Mesenchymal stem cell of the bone marrow (primary cell): ENCODE data around the genes SPANXD and CXorf51B.

GRCh38 chrX:136651547-136652257 is 3.7 kb downstream of the CD40LG start:
- CAGE, long polyA plus RNA: no peak

DNA sequence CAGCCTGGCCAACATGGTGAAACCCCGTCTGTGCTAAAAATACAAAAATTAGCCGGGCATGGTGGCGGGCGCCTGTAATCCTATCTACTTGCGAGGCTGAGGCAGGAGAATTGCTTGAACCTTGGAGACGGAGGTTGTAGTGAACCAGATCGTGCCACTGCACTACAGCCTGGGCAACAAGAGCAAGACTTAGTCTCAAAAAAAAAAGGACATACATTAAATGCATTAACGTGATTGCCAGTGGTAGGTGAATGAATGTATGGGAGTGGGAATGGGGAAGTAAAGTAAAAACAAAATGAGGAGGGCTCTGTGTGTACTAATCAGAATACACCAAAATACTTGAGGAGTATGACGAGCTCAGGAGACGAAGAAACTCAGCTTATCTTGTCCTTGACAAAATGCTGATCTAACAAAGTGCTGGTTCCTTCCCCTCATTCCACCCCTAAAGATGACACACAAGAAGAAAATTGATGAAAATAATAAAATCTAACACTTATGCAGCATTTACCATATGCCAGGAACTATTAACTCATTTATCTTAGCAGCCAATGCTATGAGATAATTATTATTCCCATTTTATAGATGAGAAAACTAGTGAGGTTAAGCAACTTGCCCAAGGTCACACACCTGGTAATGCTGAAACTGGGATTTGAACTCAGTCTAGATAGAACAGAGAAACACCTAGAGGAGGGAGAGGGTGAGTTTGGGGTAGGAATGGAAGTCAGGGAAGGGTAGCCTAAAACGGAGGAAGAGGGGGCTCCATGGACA is 18.9 kb downstream of the RBMX start:
- CAGE, long polyA plus RNA: no peak

DNA sequence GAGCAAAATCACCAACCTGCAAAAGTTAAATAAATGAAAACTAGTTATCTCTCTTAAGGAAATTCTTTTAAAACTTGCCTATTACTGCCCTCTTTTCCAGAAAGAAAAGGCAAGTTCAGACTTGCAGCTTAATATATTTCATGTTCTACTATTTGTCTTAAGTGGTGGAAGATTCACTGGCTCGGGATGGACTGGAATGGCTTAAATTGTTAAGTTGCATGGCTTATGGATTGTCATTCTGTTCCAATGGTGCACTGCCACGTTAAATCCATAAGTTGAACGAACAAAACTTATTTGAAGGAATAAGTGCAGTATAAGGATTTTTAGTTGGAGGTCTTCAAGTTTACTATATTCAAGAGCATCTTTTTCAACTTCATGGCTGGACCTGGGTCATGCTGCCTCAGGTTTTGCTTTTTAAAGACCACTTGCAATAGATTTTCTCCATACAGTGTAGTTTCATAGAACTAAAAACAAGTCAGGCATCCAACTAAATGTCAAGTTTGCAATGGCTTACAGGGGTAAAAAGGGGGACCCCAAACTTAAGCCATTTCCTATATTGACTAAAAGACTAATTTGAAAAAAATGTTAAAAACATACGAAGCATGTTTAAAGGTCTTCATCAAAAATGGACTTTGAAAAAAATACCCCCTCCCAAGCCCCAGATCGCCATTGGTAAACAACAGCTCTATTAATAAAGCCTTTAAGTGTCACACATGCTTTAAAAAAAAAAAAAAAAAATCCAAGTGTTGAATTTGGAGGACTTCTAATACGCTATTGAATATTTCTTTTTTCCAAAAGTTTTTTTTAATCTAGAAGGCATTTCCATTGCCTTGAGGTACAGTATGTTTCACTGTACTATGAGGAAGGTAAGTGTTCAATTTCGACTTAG is 8.0 kb downstream of the RBMX start:
- CAGE, long polyA plus RNA: no peak

GRCh38 chrX:136909689-136910640 is 29.4 kb upstream of the RBMX start:
- CAGE, long polyA plus RNA: no peak

- CAGE, long polyA plus RNA: no peak
Observed at GRCh38 chrX:137052144-137052510, 18.3 kb upstream of the GPR101 start.

GRCh38 chrX:139203000-139203926 is 327.3 kb upstream of the F9 start:
- CAGE, long polyA plus RNA: no peak

- CAGE, long polyA plus RNA: no peak
Observed at GRCh38 chrX:139222600-139223251, 307.8 kb upstream of the F9 start.

DNA sequence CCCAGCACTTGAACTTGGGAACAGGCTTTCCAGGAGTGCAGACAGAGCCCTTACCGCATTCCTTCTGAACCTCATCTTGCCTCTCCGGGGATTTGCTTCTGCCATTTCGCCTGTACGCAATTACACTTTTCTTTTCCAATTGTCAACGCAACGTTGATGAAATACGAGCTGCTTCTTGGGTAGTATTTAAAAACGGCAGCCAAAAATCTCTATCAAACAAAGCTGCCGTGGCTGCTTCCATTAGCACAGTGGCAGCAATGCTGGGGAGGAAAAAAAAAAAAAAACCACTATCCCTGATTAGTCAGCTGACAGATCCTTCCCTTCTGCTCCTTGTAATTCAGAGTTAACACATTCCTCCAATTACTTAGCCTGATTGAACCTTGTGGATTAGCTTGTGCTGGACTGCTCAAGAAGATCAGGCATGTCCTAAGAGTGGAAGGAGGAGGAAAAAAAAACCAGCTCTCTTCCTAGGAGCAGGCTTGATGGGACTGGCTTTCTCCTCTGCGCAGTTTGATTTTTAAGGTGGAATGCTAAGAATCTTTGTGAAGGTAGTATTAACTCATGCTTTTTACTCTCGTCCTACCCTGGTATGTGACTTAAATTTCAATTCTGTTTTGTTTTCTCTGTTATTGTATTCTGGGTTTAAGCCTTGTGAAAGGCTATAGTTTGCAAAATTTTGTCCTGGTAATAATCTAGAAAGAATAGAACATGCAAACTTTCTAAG is 65.4 kb downstream of the MCF2 start:
- CAGE, long polyA plus RNA: no peak

DNA sequence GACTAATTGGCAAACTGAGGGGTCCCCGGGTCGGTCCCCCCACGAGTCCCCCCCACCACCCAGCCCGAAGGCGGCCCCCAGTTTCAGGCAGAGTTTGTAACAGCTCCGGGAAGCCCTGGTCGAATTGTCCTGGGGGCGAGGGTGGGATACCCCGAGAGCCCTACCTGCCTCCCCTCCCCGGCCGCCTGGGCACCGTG is 1.3 kb downstream of the ATP11C start:
- CAGE, long polyA plus RNA: no peak

GRCh38 chrX:140764974-140765481 is 237.4 kb upstream of the SPANXB1 start:
- CAGE, long polyA plus RNA: no peak

GRCh38 chrX:140783111-140783650 is 219.2 kb upstream of the SPANXB1 start:
- CAGE, long polyA plus RNA: no peak

- CAGE, long polyA plus RNA: no peak
Observed at GRCh38 chrX:141698594-141699039, at the start of gene SPANXD. SPANXD (minus strand) TSS chrX:141698739.

DNA sequence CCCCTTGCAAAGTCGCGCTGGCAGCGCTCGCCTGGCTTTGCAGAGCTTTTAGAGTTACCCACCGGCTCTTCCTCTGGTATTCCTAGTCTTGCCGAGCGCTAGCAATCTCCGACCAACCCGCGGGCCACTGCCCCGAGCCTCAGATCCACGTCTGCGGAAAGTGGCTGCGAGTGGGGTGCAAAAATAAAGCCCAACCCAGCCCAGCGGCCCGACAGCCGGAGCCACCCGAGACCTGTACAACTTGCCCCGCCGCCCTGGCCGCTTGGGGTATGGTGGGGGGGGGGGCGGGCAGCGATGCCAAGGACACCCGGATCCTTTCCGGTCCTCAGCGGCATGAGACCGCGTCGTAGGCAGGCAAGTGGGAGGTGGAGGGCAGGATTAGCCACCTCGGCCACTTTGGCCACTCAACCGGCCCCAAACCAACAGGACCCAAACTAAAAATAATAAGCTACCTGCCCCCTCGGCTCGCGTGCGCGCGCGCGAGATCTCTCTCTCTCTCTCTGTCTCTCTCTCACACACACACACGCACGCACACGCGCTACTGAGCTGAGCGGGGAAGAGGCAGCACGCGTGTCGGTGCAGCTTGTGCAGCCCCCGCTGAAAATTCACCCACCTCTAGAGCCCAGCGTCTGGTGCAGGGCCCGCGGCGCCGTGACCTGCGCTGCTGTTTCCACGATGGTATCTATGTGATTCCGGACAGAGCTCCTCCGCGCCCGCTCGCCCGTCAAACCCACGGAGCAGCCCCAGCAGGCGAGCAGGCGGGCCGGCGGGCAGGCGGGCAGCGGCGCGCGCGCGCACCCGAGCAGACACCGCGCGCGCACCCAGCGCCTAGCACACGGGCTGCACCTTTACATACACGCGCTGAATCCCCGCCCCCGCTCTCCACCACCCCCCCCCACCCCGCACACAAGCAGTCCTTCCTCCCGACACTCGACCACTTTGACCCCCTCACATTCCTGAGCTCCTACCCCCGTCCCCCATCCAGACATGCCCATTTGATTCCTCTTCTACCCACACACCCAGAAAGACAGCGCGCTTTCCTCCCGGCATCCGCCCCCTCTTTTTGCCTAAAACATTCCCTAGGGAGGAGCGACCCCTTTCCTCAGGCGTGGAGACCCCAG is 1.3 kb downstream of the SLITRK4 start:
- CAGE, long polyA plus RNA: no peak

DNA sequence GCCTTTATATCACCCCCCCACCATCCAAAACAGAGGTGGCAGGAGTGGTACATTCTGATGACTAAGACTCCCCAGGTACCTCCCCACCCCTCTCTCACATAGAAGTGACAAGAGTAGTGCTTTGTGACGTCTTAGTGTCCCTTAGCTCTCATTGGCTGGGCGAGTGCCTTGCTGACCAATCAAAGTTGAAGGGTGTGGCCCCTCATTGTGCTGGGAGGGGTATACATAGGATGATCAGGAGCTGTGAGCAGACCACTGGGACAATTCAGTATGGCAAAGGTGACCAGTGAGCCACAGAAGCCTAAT is at the start of gene CXorf51B:
Gene CXorf51B (plus strand): TSS at position 250 of the 306 bp plus-strand sequence.
- CAGE, long polyA plus RNA: no peak

GRCh38 chrX:147932237-147932743 is 20.6 kb downstream of the FMR1 start:
- CAGE, long polyA plus RNA: no peak

DNA sequence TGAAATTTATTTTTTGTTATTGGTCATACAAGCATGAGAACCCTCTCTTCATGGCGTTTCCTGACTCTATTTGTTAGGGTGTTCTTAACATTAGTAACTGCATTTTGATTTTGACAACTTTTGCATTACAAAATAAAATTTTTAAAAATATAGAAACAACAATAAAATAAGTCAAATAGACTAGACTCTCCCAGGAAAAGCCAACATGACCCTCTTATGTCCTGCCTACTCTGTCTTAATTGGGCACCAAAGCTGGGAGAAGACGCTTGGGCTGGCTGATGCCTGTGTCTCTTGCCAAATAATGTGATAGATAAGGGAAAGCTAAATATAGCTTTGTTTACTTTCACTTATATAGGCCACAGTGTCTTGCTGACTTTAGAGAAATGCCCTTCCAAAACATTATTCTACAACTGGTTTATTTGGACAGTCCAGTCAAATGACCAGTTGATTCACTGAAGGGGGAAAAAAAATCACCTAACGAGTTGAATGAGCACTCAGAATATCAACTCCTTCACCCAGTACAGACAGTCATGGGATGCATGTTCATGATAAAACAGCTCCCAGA is 54.2 kb downstream of the FMR1NB start:
- CAGE, long polyA plus RNA: no peak

GRCh38 chrX:149495167-149495548 is 9.9 kb downstream of the IDS start:
- CAGE, long polyA plus RNA: no peak

- CAGE, long polyA plus RNA: no peak
Observed at GRCh38 chrX:149512198-149512763, 7.2 kb upstream of the IDS start.

- CAGE, long polyA plus RNA: no peak
Observed at GRCh38 chrX:149525913-149526648, 14.7 kb upstream of the EOLA1 start.

DNA sequence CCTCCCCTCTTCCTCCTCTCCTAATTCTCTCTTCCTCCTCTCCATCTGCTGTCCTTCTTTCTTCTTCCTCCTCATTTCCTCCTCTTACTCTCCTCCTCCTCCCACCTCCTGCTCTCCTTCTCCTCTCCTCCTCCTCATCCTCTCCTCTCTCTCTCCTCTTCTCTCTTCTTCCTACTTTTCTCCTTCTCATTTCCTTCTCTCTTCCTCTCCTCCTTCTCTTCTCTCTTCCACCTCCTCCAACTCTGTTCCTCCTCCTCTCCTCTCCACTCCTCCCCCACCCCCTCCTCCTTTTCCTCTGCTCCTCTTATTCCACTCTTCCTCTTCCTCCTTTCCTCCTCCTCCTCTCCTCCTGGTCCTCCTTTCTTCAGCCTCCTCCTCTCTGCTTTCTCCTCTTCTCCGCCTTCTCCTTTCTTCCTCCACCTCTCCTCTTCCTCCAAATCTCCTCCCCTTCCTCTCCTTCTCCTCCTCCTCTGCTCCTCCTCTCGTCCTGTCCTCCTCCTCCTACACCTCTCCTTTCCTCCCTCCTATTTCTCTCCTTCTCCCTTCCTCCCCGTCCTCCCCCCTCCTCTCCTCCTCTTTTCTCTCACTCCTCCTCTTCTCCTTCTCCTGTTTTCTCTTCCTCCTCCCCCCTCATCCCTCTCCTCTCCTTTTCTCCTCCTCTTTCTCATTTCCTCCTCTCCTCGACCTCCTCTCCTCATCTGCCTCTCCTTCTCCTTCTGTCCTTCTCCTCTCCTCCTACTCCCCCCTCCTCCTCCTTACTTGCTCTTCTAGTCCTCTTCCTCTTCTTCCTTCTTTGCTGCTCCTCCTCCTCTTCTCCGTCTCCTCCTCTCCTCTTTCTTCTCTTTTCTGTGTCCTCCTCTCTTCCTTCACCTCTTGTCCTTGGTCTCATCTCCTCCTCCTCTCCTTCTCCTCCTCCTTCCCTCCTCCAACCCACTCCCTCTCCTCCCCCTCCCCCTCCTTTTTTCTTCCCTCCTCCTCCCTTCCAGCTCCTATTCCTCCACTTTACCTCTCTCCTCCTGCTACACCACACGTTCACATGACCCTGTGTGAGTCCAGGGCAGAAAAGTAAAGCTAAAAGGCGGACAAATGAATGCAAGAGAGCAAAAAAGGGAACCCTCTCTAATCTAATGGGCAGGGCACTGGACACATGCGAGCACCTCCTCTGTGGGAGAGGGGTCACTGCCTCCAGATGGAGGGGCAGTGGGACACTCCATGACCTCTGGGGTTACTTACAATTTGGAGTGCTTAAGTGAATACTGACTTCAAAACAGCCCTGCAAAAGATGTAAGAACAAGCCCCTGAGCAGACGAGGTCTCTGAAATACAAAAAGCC is 5.4 kb upstream of the EOLA1 start:
- CAGE, long polyA plus RNA: no peak